Cytotoxic T cell (primary cell): ENCODE measurements around the gene GOLGA6L6.

- PRO-cap, 2 experiments = no peak in any of the 2 experiments
Observed at GRCh38 chr15:20541582-20542120, at the start of gene GOLGA6L6. Gene GOLGA6L6 (minus strand): TSS chr15:20541800.

DNA sequence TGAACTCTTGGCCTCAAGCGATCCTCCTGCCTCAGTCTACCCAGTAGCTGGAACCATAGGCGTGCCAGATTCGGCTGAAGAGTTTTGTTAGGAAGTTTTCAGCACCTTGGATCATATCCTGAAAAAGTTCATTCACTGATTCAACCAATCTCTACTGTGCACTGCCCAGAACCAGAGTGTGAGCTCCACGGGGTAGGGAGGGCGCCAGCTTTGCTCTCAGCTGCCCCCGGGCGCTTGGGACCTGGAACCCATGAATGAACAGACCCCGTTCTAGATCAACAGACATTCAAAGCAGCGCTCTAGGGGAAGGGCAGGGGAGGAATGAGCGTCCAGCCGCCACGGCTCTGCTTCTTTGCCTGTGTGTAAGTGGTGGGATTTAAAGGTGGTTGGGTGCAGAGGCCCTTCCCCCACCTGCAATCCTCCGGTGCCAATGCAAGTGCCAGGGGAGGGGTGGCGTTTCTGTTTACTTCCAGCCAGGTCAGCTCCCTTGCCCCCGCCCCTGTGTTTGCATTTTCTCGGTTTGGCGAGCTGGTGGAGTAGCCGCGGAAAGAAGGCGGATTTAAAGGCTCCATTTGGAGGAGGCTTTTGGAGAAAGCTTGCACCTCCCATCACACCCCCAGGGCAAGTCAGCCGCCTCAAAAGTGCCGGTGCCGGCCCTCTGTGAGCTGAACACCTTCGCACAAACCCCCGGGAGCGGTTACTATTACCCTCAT, 162.3 kb downstream of the OR4N4 start:
- PRO-cap, 2 experiments = no peak in any of the 2 experiments

GRCh38 chr15:22776004-22776576, 10.4 kb upstream of the NIPA1 start:
- PRO-cap, 2 experiments = peak in 2 of 2 experiments; most common minus-strand start chr15:22776114 (in 1)

GRCh38 chr15:22845493-22846028, 7.1 kb downstream of the NIPA2 start:
- PRO-cap, 2 experiments = no peak in any of the 2 experiments

DNA sequence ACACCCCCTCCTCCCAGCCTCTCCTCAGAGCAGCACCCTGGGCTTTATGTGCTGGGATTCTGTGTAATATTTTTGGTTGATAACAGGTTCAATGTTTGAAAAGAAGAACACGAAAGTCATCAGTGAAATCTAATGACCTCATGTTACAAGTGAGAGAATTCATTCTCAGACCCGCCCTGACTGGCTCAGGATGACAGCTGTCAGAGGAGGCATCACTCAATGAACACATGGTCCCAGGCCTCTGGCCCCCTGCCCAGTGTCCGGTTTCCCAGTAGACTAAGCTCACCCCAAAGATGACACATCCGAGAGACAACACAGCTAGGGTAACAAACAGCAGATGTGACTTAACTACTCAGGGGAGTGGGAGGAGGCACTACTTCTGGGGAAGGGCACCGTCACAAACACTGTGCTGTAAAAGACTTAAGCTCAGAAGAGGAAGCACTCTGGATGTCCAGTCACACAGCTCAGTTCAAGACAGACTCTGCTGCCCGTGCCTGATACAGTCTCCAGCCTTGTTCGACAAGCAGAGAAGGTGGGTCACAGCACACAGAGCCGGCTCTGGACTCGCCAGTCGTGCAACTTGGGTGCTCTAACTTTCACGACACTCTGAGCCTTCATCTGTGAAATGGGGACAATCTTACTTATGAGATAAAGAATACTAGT, 49.0 kb downstream of the NIPA2 start:
- PRO-cap, 2 experiments = no peak in any of the 2 experiments

GRCh38 chr15:22891504-22891909, 53.0 kb downstream of the NIPA2 start:
- PRO-cap, 2 experiments = no peak in any of the 2 experiments

- PRO-cap, 2 experiments = no peak in any of the 2 experiments
Observed at GRCh38 chr15:22955542-22955990, 24.6 kb downstream of the CYFIP1 start.

DNA sequence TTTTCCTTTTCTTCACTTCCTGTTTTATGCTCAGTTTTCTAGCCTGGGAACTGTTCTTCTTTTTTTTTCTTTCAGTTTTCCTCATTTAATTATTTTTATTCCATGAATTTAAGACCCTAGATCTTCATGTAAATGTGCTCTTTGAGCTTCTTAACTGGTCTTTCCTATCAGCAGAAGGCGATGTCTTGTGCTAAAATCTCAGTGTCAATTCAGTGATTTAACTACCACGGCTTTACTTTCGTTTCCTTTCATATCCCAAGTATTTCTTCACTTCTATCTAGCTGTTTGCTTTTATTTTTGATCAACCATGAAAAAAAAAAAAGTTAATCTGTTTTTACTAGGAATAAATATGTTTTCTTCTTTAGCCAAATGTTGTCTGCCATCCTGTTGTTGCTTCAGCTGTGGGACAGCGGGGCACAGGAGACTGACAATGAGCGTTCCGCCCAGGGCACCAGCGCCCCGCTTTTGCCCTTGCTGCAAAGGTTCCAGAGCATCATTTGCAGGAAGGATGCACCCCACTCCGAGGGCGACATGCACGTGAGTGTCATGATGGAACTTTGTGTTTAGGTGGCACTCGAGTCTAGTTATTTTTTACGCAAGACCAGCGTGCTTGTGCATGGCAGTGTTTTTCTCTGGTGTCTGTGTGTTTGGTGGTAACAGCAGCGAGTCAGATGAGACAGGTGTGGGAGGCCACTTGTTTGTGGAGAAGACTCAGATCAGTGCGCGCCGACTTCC, 23.4 kb downstream of the GOLGA6L26 start:
- PRO-cap, 2 experiments = no peak in any of the 2 experiments

GRCh38 chr15:23477729-23477951, 30.6 kb upstream of the GOLGA6L2 start:
- PRO-cap, 2 experiments = peak in 2 of 2 experiments; most common minus-strand start chr15:23477784 (in 2)

GRCh38 chr15:23646632-23647027, 1.0 kb downstream of the MAGEL2 start:
- PRO-cap, 2 experiments = no peak in any of the 2 experiments

DNA sequence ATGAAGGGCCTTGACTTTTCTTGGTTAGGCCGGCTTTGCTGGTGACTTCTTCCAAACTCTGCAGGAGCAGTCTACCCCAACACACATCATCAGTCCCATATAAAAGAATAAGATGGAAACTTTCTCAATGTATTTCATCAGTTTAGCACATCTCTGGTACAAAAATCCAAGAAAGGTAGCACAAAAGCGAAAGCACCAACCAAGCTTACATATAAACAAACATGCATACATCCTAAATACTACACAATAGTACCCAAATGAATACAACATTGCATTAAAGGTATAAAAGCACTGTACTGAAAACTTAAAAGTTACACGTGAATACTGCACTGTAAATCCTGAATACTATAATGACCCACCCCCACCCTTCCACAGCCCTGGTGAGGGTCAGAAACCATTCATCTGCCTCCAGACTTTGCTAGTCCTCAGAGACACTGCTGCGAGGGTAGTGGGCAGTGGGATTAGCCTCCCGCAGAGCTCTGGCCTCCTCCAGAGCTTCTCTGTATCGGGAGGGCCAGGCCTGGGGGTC, 1.2 kb downstream of the NDN start:
- PRO-cap, 2 experiments = no peak in any of the 2 experiments

- PRO-cap, 2 experiments = no peak in any of the 2 experiments
Observed at GRCh38 chr15:23869317-23869872, 182.3 kb upstream of the NDN start.

DNA sequence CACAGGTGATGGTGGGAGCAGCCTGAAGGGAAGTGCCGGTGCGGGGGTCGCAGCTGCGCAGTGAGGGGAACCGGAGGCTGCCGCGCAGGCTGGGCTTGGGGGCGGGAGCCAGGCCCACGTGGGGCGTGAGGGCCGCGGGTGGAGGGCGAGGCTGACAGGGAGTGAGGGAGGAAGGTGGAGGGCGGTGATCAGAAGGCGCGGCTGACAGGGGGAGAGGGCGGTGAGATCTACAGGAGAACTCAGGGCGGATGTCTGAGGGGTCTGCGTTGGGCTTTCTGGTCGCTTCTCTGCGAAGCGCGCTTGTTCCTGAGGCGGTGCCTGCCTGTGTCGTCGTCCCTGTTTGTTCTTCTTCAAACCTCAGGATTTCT, 414.6 kb upstream of the NPAP1 start:
- PRO-cap, 2 experiments = no peak in any of the 2 experiments

DNA sequence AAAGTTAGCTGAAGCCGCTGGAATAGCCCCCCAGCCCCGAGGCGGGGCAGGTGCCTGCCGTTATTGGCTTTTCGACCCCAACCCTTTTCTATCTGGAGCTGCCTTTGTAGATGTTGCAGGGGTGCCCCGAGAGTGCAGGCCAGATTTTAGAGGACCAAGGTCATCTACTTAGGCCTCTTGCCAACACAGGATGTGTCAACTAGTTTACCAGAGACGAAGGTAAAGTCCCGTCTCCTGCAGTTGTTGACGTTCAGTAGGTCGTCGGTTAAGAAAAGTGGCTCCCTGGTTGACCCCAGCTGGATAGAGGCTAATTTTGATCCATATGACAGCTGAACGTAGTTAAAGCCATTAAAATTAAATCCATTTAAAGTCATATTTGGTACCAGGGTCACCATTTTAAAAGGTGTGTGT, 624 bp upstream of the UBE3A start:
- PRO-cap, 2 experiments = no peak in any of the 2 experiments

- PRO-cap, 2 experiments = no peak in any of the 2 experiments
Observed at GRCh38 chr15:27448876-27449482, 478.0 kb downstream of the GABRG3 start.

DNA sequence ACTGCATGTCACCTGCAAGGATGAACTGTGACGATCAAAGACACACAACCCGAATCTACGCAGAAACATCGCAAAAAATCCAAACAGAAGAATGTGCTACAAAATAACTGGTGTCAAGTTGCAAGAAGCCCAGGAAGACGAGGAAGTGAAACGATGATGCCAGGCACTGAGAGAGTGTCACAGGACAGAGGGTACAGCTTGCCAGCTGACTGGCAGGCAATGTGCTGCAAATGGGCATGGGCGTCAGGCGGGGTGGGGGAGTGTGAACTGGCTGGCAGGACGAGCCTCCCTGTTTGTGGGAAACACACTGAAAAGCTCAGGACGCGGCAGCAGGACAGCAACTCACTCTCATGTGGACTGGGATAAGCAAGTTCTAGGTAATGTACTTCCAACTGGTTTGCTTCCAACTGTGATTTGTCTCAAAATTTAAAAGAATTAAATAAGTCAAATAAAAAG, 28.9 kb upstream of the OCA2 start:
- PRO-cap, 2 experiments = no peak in any of the 2 experiments

GRCh38 chr15:28222541-28223080, 99.4 kb downstream of the HERC2 start:
- PRO-cap, 2 experiments = no peak in any of the 2 experiments

DNA sequence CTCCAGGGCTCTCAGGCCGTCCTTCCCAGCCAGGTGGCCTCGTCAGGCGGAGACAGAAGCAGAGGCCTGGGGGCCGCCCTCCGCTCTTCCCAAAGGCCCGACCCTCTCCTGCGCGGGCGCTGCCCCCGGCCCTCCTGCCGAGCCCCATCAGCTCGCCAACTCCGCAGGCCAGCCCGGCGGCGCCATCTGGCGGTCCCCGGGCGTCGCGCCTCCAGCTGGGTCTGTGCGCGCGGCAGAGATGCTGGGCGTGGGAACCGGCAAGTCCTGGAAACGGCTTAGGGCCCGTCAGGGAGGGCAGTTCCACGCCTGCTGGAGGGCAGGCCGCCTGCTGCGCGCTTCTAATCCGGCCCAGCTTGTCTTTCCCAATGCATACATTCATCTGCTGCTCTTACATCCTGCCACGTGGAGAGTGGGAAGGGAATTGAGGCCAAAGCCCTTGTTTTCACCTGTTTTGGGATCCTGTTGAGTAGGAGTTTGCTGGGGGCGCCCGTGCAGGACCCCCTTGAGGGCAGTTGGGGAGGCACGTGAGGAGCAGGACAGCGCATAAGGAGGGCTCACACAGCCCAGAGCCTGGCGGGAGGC, 165.8 kb downstream of the NSMCE3 start:
- PRO-cap, 2 experiments = peak in 1 of 2 experiments; most common minus-strand start position 143 of the sequence (in 1)

DNA sequence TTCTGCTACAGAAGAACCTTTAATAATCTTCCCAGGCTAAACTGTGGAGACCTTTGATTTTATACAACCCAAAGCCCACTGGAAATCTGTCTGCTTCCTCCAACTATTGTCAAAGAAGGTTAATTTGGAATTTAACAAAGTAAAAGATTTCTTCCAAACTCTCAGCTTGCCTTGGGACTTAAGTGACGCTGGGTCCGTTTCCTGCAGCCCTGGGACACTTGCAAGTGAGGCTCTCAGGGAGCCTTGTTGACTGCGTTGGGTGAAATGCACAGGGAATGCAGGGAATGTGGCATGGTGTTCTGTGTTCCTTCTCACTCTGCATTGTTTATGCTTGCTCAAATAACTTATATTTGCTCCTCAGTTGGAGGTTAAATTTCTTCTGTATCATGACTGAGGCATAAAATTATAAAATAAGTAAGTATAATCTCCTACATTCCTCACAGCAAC, 60.8 kb upstream of the TJP1 start:
- PRO-cap, 2 experiments = no peak in any of the 2 experiments

DNA sequence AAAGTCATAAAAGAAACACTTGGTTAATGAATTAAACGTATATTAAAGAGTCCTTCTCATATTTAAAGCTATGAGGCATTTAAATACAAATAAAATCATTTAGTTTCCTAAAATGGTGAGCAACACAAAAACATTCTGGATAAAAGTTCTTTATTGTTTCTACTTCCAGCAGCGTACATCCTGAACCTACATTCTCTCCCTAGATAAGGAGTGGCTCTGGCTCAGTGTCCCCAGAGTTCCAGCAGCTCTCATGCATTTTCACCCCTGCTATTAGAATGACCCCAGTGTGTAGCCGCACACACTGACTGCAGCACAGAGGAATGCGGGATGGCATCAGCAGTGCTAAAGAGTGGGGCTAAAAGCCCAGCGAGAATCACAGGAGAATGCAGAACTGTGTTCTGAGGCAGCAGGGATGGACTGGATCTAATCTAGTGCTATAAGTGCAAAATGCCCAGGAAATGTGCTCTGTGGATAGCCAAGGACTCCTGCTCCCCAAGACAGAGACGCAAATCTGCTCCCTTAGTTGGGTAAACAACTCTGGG, 66.3 kb upstream of the TJP1 start:
- PRO-cap, 2 experiments = no peak in any of the 2 experiments